ENCODE results near the genes CREG1 and ATP1B1.

DNA sequence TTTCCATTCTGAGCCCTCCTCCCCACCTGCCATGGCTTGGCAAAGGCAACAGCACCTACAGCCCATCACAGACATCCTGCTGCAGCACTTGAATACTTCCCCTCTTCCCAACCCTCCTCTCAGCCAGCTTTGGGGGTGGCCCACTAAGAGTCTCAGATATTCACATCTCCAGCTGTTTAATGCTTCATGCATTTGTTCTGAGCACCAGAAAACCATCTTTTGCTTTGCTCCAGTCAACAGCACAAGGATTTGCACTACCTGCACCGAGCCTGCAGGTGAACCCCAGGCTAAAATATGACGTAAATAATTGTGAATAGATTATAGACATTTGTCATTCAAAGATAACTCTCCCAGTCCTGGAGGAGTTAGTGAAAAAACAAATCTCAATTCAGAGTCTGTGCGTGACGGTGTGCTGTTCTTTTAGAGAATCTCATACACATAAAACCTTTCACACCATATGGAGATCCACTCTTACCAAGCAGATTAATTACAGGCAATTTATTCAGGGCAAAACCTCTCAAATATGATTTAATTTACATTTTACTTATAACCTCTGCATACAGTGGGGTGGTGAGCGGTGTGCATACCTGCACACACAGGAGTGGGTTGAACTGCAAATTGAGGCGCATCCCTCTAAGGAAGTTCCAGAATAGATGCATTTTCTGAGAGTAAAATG, 7.4 kb downstream of the CD247 start:
- RRBS: no CpG with 5 or more reads among the region's 6 CpGs

GRCh38 chr1:167552794-167554180, at the start of gene CREG1:
Gene CREG1, minus strand, starts transcription at chr1:167553762.
- RRBS: 1% methylated on average over 25 of the region's 102 CpGs

- RRBS: no CpG with 5 or more reads among the region's 23 CpGs
Measured at GRCh38 chr1:167635061-167635976, 5.3 kb downstream of the RCSD1 start.

DNA sequence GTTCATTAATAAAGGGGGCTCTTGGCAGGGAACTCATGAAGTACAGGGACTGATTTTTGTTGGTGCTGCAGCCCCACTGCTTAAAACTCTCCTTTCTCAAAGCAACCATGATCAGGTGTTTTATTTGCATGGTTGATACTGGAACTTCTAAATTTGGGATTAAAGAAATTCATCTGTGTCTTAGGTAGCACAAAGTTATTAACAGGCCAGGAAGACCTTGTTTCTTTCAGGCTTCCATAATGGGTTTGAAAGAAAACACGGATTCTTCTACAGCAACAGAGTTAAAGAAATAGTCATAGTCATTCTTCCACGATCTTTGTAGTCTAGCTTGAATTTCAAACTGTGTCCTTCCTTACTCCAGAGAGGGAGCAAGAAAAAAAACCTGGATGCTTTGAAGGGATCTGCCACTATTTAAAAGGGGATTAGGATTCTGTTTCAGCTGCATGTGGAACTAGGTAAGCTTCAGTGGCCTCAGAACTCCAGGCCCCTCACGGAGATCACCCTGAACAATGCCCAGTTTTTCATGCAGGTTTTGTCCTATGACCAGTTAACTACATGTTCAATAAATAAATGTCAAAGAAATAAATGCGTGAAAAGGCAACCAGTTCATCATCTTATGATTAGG, 14.9 kb upstream of the MPZL1 start:
- RRBS: no CpG with 5 or more reads among the region's 4 CpGs

- RRBS: no CpG with 5 or more reads among the region's 3 CpGs
Measured at GRCh38 chr1:167739749-167740135, 18.0 kb downstream of the MPZL1 start.

- RRBS: no CpG with 5 or more reads among the region's 7 CpGs
Measured at GRCh38 chr1:167787800-167788441, 66.1 kb downstream of the MPZL1 start.

DNA sequence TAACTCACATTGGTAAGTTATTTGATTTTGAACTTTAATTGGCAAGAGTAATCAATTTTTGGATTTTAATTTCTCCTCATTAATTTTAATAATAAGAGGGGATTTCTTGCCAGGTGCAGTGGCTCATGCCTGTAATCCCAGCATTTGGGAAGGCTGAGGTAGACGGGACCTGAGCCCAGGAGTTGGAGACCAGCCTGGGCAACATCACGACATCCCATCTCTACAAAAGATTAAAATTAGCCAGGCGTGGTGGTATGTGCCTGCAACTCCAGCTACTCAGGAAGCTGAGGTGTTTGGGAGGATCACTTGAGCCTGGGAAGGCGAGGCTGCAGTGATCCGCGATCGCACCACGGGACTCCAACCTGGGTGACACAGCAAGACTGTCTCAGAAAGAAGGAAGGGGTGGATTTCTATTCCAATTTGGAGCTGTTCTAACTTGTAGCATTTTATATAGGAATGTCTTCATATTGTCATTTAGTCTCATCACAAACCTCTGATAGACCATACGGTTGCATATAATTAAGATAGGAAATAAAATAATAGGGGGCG, 93.3 kb downstream of the ADCY10 start:
- RRBS: no CpG with 5 or more reads among the region's 10 CpGs

DNA sequence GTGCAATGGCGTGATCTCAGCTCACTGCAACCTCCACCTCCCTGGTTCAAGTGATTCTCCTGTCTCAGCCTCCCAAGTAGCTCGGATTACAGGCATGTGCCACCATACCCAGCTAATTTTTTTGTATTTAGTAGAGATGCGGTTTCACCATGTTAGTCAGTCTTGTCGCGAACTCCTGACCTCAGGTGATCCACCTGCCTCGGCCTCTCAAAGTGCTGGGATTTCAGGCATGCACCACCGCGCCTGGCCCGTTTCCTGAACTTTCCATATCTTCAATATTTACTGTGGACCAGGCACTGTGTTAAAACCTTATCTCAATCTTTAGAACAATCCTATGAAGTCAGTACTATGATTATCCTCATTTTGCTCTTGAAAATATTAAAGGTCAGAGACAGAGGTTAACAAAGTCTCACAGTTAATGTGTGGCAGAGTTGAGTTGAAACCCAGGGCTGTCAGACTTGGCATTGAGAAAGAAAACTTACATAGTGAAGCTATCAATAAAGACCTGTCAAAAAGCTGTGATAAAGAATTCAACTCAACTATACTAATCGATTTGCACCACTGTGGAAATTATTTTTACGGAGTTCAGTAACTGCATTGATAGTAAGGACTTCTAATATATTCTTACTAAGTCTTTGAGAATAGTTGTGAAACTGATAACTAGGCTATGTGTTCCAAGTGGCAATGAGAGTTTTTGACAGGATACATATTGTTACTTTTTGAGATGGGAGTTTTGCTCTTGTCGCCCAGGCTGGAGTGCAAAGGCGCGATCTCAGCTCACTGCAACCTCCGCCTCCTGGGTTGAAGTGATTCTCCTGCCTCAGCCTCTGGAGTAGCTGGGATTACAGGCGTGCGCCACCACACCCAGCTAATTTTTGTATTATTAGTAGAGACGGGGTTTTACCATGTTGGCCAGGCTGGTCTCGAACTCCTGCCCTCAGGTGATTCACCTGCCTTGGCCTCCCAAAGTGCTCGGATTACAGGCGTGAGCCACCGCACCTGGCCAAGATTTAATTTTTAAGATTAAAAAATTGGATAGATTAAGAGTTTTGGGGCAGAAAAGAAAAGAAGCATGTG, 1.9 kb upstream of the ADCY10 start:
- RRBS: no CpG with 5 or more reads among the region's 22 CpGs

GRCh38 chr1:168089487-168090122, 47.1 kb downstream of the GPR161 start:
- RRBS: no CpG with 5 or more reads among the region's 10 CpGs

DNA sequence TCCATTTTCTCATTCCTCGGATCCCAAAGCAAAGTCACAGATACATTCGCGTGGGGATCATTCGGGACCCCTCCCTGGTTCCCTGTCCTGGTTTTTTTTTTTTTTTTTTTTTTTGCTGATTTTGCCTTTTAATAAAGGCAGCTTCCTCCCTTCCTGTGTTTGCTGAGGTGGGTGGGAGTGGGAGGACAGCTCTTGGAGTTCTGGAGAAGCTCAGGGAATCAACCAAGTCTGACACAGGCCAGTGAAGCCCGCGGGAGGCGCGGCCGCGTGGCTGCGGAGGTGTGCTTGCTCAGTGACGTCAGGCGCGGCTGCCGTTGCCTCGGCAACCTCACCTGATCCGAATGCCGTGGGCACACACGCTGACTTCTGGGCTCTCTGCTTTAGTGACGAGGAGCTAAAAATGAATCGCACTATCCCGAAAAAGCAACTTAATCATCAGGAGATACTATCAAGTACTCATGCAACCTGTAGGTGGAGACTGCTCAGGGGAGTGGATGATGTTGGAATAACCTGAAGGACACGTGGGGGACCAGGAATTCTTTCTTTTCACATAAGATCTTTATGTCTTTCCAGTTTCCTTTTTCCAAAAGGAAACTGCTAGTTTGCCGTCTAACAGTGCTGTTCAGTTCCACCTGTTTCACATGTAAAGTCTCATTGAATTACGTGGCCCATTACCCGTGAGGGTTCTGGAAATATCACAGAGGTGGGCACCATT, 106.5 kb downstream of the TBX19 start:
- RRBS: no CpG with 5 or more reads among the region's 26 CpGs

DNA sequence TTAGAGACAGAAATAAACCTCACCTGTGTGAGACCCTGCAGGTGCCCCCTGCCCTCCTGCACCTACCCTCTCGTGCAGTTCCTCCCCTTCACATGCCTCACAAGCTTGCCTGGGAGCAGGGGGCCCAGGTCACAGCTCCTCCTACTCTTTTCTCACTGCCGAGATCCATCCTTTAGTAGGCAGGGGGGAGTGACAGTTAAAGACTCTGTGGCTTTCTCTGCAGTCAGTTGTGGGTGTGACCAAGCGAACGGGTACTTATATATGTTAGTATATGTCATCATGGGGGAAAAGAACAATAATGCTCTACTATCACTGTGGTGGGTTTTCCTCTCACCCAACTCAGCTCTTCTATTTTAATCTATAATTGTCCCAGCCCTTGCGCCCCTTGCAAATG, 23.4 kb downstream of the XCL2 start:
- RRBS: no CpG with 5 or more reads among the region's 5 CpGs

DNA sequence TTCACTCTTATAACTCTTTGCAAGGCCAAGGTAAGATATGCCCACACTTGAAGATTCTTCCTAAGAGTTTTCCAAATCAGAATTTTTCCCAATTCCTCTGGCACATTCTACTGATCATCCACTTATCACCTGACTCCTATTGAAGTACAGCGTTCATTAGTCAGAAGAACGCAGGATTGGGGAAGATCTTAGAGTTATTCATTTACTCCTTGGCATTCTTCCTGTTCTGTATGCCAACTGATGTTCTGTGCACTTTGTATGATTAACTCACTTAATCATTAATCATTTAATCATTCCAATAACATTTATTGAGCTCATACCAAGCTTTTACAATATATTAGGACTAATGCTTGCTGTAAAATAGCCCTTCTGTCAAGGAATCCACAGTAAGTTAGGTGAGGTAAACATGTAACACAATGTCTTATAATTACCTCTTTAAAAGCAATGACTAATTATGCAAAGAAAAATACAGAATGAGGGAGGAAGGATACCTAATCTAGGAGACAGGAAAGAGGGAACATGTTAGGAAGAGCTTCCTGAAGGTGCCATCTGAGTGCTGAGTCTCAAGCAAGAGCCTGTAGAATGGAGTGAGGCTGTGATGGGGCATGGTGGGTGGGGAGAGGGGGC, 71.0 kb upstream of the DPT start:
- RRBS: no CpG with 5 or more reads among the region's 2 CpGs

- RRBS: no CpG with 5 or more reads among the region's 7 CpGs
Measured at GRCh38 chr1:168907011-168907658, 178.1 kb upstream of the DPT start.

GRCh38 chr1:168920433-168921068, 185.9 kb upstream of the ATP1B1 start:
- RRBS: no CpG with 5 or more reads among the region's 6 CpGs

- RRBS: no CpG with 5 or more reads among the region's 2 CpGs
Measured at GRCh38 chr1:169017922-169018454, 88.5 kb upstream of the ATP1B1 start.

GRCh38 chr1:169101892-169102456, 4.5 kb upstream of the ATP1B1 start:
- RRBS: no CpG with 5 or more reads among the region's 9 CpGs

DNA sequence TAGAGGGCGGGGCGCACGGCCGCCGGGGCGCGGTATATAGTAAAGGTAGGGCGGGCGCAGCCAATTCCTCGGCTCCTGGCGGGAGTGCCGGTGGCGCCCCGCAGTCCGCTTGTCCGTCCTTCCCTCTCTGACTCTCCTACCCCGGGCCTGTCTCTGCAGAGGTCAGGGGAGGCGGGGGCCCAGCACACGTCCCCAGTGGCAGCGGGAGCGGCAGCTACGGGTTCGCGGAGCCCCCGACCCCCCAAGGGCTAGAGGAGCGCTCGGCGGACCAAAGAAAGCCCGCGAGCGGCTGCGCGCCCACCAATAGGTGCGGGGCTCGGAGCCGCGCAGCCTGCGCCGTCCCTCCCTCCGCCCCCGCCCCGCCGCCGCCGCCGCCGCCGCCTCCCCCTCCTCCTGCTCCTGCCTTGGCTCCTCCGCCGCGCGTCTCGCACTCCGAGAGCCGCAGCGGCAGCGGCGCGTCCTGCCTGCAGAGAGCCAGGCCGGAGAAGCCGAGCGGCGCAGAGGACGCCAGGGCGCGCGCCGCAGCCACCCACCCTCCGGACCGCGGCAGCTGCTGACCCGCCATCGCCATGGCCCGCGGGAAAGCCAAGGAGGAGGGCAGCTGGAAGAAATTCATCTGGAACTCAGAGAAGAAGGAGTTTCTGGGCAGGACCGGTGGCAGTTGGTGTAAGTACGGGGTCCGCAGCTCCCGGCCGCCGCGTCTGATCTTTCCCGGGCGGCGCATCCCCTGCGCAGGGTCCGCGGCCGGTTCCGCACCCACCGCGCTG, at the start of gene ATP1B1:
Gene ATP1B1, plus strand, starts transcription at position 430 of the 767 bp plus-strand sequence.
- RRBS: 1% methylated on average over 27 of the region's 92 CpGs

GRCh38 chr1:169111097-169112133, 4.9 kb downstream of the ATP1B1 start:
- RRBS: no CpG with 5 or more reads among the region's 12 CpGs

GRCh38 chr1:169119721-169120485, 13.4 kb downstream of the ATP1B1 start:
- RRBS: no CpG with 5 or more reads among the region's 8 CpGs

GRCh38 chr1:169401722-169402224, 25.5 kb downstream of the CCDC181 start:
- RRBS: no CpG with 5 or more reads among the region's 10 CpGs

Measured in AG10803 (cell line).